Retinal pigment epithelial cell (primary cell): ENCODE measurements around a stretch of chr2.

- RRBS = no CpG with 5 or more reads among the region's 9 CpGs
Measured at GRCh38 chr2:23564726-23565178, 179.8 kb downstream of the KLHL29 start.

GRCh38 chr2:23691290-23691874 lies 235.5 kb downstream of the ATAD2B start:
- RRBS = no CpG with 5 or more reads among the region's 25 CpGs

- RRBS = no CpG with 5 or more reads among the region's 6 CpGs
Measured at GRCh38 chr2:23732881-23733904, 193.7 kb downstream of the ATAD2B start.

DNA sequence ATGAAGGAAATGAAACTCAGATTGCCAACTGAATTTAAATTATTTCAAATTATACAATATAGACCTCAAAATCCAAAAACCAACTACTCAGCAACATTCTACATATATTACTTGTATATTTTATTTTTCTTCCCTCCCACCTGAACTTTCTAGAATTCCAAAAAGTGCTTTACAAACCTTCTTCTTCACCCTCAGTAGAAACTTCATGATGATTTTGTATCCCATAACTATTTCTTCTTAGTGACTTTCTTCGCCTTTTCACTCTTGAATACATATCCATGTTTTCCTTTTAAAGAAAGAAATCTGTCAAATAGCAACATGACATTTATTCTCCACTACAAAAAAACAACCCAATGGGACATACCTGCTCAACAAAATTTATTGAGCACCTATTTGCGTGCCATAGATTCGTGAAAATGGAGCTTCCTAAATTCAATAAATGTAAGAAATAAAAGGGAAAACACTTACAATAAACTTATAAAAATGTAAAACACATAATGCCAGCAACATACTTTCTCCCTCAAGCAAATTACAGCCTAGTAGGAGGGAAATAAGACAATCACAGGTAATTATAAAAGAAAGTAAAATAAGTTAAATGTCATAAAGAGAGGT lies 42.2 kb downstream of the ATAD2B start:
- RRBS = no CpG with 5 or more reads among the region's 3 CpGs

DNA sequence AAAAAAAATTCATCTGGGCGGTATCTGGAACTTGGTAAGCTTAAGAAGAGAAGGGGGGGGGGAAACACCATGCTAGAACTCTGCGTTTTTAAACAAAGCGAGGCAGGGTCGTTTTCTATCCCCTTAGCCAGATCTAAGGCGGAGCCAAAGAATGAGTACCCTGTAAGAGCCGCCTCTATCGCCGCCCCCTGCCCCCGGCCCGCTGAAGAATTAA lies 566 bp upstream of the ATAD2B start:
- RRBS = 2% methylated on average over 2 of the region's 10 CpGs

DNA sequence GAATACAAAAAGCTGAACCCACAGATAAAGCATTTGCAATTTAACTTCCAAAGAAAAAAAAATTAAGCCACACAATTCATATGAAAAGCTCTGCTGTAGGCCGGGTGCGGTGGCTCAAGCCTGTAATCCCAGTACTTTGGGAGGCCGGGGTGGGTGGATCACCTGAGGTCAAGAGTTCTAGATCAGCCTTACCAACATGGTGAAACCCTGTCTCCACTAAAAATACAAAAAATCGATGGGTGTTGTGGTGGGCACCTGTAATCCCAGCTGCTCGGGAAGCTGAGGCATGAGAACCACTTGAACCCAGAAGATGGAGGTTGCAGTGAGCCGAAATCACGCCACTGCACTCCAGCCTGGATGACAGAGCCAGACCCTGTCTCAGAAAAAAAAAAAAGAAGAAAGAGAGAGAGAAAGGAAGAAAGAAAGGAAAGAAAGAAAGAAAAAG lies 895 bp upstream of the ATAD2B start:
- RRBS = no CpG with 5 or more reads among the region's 7 CpGs

GRCh38 chr2:24010234-24011291 lies 678 bp downstream of the MFSD2B start:
- RRBS = 34% methylated on average over 26 of the region's 53 CpGs

- RRBS = no CpG with 5 or more reads among the region's 4 CpGs
Measured at GRCh38 chr2:24259220-24260091, 84.6 kb downstream of the FAM228A start.

DNA sequence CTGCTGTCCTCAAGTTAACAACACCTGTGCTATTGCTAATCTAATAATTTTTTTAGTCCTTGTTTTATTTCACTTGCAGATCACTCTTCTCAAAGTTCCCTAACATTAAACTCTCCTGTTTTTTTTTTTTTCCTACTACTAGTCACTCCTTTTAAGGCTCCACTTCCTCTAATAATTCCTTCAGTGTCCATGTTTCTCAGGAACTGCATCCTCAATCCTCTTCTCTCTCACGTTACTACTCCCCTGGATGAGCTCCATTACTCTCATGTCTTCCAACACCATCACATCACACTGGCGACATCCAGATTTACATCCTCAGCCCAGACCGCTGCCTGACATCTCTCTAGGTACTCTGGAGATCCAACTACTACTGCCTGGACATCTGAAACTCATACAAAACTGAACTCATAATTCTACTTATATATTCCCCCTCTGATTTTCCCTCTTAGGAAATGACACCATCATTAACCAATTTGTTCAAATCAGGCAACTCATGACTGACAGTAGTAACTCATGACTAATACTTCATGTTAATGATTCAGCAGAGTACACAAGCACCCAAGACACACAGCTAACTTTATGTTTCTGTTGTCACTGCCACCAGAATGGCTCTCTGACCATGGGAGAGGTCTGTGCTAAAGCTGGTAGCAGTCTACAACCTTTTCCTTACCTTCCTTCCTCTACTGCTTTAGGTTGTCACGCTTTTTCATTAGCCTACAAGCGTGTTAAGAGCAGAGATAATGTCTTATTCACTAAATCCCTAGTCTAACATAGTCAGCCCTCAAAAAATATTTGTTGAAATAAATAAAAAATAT lies 91.2 kb downstream of the ITSN2 start:
- RRBS = no CpG with 5 or more reads among the region's 5 CpGs

- RRBS = no CpG with 5 or more reads among the region's 6 CpGs
Measured at GRCh38 chr2:24351023-24351839, 9.1 kb downstream of the ITSN2 start.

DNA sequence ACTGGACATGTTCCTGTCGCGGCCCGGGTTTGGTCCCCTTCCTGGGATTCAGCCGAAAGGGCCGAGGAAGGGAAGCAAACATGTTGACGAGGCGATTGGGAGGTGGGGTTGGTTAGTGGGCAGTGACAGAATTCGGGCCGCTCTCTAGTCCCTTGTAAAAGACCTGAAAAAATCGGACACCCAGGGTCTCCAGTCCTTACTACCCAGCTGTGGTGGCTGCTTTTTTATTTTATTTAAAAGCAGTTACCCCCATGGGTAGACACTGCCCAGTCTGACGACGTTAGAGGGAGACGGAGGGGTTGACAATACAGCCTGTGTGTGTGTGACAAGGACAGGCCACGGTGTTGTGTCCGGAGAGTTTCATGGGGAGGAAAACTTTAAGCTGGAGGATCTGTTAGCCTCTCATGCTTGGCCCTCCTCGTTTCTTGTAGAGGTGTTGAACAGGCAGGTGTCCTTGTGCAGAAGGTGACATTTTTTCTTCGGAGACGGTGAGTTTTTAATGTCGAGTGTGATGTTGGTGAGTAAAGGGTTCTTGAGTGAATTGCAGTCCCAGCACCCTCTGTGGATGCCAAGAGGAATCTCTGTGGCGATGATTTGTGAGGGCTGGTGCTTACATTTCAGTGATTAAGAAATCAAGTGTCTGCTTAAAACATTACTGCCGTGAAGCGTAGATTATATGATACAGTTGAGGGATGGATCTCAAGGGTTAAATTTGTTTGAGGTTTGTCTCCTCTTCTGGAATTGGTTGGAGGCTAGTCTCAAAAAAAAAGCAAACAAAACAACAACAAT lies 1.3 kb downstream of the NCOA1 start:
- RRBS = 2% methylated on average over 3 of the region's 22 CpGs

DNA sequence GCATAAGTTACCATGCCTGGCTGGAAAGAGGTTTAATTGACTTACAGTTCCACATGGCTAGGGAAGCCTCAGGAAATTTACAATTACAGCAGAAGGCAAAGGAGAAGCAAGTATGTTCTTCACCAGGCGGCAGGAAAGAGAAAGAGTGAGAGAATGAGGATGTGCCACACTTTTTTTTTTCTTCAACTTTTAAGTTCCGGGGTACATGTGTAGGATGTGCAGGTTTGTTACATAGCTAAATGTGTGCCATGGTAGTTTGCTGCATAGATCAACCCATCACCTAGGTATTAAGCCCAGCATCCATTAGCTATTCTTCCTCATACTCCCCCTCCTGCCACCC lies 115.5 kb downstream of the PTRHD1 start:
- RRBS = no CpG with 5 or more reads among the region's 2 CpGs

GRCh38 chr2:24832674-24833495 lies 39.7 kb downstream of the CENPO start:
- RRBS = no CpG with 5 or more reads among the region's 23 CpGs

- RRBS = no CpG with 5 or more reads among the region's 5 CpGs
Measured at GRCh38 chr2:24907095-24907607, 12.9 kb downstream of the ADCY3 start.

GRCh38 chr2:25230397-25231357 lies 62.3 kb upstream of the POMC start:
- RRBS = 58% methylated on average over 3 of the region's 16 CpGs

DNA sequence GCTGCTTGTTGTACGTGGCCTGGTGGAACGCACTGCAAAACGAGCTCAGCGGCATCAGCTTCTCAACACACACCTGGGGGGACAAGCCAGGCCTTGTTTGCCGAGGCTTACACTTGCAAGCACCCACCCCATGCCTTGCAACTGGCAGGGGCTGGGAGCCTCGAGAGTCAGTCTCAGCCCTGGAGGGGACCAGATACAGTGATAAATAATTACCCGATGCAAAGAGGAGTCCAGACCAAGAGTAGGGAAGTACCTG lies 78.6 kb upstream of the POMC start:
- RRBS = no CpG with 5 or more reads among the region's 7 CpGs

- RRBS = no CpG with 5 or more reads among the region's 17 CpGs
Measured at GRCh38 chr2:25273271-25273960, 68.3 kb downstream of the DNMT3A start.

DNA sequence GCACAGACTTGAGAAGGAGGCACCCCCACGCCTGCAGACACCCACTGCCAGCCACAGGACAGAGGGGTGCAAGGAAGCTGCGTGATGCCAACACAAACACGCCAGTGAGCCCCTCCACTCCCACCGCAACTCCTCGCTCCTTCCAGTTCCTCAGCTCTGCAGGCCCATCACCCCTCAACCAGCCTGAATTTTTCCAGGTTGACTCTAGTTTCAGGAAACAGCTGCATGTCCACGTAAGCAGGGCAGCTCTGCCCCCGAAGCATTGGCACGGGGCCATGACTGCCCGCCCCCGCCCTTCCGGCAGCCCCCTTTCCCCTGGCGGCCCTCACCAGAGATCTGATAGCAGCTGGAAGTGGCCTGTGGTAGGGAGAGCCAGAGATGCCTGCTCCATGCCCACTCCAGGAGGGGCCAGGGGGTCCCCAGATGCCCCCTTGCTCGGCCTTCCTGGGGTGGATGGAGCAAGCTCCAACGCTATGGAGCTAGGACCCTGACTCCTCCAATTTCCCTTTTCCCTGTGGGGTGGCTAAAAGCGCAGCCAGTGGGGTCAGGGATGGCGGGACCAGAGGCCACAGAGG lies 50.6 kb downstream of the DNMT3A start:
- RRBS = no CpG with 5 or more reads among the region's 16 CpGs

- RRBS = no CpG with 5 or more reads among the region's 21 CpGs
Measured at GRCh38 chr2:25294491-25295673, 46.8 kb downstream of the DNMT3A start.

GRCh38 chr2:25316297-25316762 lies 25.4 kb downstream of the DNMT3A start:
- RRBS = no CpG with 5 or more reads among the region's 10 CpGs